NT2/D1 (cell line): ENCODE measurements around a stretch of chr7.

DNA sequence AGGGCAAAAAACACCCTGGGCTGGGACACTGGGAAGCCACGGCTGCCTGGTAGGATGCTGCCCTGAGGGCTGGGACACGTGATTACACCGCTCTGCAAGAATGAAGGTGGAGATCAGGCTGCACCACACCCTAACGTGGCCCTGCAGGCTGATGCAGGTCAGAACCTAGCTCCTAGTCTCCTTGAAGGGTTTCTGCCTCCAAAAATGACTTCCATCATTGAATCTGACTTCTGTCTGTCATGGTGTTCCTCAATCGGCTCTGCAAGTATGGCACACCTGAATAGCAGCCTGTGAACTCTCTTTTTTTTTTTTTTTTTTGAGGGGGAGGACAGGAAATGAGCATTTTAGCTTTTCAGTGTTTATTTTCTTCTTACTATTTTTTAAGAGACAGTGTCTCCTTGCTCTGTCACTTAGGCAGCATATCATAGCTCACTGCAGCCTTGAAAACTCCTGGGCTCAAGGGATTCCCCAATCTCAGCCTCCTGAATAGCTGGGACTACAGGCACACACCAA is 4.7 kb upstream of the TRAPPC14 start:
- RRBS, 2 experiments, result no CpG with 5 or more reads among the region's 5 CpGs

DNA sequence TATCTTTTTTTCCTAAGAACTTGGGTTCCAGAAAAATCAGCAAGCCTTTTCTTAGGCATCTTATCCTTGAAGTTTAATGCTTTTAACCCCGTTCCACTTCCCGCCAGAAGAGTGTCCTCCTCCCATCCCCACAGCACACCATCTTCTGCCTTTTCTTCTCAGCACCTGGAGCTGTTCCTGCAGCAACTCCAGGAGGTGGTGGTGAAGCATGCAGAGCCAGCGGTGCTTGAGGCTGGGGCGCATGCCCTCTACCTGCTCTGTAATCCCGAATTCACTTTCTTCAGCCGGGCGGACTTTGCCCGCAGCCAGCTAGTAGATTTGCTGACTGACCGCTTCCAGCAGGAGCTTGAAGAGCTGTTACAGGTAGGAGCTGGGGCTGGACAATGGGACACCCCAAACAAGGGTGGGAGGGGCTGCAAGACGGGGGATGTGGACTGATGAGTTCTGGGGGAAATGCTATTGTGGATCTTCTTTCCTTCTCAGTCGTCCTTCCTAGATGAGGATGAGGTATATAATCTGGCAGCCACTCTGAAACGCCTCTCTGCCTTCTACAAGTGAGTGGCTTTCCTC is 19.1 kb upstream of the PVRIG start:
- RRBS, 2 experiments, result no CpG with 5 or more reads among the region's 12 CpGs

DNA sequence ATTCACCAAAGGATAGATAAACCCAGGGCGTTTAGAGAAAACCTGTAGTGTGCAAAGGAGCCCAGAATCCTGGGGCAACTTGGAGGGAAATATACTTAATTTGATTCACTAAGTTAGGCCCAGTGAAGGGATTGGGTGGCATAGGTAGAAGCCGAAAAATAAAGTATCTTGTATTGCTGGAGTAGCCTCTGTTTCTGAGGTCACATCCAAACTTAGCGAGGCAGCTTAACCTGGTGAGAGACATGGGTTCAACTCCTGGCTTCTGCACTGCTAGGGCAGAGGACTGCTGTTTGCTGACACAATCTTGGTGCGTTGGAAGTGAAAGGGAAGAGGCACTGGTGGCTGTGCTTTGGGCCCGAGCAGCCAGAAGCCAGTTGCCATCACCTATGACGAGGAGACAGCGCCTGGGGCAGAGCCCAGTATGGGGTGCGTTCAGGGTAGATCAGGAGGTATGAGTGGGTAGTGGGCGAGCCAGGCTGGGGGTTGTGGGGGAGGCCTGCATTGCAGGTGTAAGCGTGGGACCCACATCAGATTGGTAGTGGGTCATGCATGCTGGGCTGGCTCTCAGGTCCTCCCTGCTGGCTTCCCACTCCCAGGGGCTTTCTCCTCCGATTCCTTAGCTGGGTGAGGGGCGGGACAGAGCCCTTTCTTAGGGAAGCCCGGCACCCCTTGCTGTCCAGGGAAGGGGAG is 629 bp upstream of the PVRIG start:
- RRBS, 2 experiments, result no CpG with 5 or more reads among the region's 13 CpGs

DNA sequence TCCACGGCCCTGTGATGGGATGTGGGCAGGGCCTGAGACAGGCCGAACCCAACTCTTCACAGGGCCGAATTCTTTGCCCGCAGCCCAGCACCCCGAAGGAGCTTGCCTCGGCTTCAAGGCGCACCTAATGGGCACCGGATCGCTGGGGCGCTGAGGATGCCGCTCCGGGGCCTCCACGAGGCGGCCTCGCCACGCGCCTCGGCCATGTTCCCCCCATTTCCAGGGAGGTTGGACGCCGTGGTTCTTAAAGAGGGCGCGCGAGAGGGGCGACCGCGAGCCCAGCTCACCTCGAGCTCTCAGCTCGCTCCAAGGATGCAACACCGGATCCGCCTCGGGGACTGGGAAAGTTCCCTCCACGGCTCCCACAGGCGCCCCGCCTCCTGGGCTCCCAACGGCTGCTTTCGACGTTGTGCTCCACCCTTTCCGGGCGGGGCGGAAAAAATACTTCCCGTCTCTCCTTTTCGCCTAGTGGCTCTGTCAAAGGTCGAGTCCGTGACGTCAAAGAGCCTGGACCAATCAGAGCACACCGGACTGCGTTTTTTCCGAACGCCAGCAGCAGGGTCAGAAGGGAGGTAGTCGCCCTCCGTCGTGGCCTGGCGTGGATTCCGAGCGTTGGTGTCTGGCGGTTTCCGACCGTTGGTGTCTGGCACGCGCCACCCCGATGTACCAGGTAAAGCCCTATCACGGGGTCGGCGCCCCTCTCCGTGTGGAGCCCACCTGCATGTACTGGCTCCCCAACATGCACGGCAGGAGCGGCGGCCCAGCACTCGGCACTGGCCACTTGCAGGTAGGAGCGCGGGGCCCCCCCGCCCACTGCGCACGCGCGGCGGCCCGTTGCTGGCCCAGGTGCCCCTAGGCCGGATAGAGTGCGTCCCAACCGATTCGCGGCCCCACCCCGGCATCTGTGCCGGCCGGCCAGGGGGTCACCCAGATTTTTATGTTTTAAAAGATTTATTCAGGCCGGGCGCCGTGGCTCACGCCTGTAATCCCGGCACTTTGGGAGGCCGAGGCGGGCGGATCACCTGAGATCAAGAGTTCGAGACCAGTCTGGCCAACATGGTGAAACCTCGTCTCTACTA is 22.0 kb upstream of the PILRB start:
- RRBS, 2 experiments, result no CpG with 5 or more reads among the region's 96 CpGs

- RRBS, 2 experiments, result no CpG with 5 or more reads among the region's 19 CpGs
These were observed 5.1 kb upstream of the PILRB start for GRCh38 chr7:100352722-100353395.

DNA sequence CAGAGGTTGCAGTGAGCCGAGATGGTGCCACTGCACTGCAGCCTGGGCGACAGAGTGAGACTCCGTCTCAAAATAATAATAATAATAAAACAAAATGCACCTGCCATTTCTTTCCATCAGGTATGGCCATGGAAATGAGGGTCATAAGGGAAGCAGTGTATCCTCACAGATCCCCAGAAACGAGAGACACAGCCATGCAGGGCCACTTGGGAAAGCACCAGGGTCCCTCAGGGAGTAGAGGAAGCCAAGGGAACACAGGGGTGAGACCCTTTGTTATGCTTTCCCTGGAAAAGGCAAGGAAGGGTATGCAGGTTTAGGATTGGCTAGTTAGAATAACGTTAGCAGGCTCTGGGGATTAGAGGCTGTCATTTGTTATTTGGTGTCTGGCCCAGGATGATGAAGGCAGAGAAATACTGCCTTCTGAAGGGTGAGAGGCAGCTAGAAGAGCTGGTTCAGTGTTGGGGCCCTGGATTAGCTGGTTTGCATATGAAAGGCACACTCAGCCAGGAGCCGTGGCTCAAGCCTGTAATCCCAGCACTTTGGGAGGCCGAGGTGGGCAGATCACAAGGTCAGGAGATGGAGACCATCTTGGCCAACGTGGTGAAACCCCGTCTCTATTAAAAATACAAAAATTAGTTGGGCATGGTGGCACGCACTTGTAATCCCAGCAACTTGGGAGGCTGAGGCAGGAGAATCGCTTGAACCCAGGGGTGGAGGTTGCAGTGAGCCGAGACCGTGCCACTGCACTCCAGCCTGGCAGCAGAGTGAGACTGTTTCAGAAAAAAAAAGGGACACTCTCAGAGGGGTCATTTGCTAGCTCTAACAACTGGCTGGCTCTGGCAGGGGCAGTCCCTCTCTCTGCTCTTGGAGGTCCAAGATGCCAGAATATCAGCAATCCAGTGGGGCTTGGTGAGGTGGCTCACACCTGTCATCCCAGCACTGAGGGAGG is 2.9 kb upstream of the PILRA start:
- RRBS, 2 experiments, result no CpG with 5 or more reads among the region's 13 CpGs

DNA sequence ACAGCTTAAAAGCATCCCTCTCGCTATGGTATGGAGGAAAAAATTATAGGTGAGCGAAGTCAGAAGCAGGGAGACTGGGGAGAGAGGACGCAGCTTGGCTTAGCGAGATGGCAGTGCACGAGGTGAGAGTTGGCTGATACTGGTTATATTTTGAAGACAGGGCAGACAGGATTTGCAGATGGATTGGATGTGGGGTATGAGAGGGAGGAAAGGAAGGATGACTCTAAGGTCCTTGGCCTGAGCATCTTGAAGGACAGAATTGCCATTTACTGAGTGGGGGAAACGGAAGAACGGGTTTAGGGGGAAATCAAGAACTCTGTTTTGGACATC is 10.6 kb downstream of the PILRA start:
- RRBS, 2 experiments, result no CpG with 5 or more reads among the region's 7 CpGs

DNA sequence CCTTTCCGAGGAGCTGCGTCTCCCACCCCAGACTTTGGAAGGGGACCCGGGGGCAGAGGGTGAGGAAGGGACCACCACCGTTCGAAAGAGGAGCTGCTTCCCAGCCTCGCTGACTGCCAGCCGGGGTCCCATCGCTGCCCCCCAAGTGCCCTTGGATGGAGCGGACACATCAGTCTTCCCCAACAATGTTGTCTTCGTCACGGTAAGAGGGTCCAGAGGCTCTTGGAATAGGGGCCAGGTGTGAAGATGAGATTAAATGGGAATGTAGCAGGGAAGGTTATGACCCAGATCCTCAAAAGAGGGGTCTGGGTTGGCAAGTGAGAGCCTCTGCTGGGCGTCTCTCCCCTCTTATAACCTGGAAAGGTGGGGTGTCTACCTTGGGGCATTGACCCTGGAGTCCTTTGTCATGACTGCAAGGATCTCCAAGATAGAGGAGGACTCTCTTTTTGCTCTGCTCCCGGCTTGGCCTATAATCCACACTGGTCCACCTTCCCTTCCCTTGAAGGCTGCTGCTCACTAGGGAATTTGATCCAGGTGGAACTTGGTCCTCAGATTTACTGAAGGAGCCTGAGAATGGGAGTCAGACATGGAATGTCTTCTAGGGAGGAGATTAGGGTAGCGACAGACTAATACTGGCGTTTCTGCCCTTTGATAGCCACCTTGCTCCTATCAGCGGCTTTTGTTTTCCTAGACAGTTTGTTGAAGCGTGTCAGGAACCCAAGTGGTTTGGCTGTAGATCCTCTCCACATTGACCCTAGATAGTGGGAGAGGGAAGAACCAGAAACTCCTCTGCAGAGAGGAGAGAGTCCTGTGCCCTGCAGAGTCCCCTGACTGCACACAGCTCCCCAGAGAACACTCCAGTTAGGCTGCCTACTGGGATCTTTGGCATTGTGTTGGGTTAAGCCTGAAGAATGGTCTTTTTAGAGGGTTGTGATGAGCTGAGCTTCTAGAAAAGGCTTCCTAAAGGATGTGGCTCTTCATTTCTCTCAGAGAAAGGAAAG is 2.2 kb downstream of the MEPCE start:
- RRBS, 2 experiments, result 87 to 93% methylated on average over 5 of the region's 17 CpGs

DNA sequence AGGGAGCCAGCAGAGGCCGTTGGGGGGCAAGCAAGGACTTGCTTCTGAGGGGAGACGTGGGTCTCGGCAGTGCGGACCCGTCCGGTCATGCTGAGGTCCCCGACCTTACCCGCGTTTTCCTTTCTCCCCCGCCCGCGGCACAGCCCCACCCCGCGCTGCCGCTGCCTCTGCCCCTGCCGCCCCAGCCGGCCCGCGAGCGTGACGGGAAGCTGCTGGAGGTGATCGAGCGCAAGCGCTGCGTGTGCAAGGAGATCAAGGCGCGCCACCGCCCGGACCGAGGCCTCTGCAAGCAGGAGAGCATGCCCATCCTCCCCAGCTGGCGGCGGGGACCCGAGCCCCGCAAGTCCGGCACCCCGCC is 9.8 kb downstream of the NYAP1 start:
- RRBS, 2 experiments, result 2 to 4% methylated on average over 19 to 23 of the region's 36 CpGs

- RRBS, 2 experiments, result 2 to 7% methylated on average over 13 of the region's 25 CpGs
These were observed 10.3 kb downstream of the NYAP1 start for GRCh38 chr7:100493861-100494536.

DNA sequence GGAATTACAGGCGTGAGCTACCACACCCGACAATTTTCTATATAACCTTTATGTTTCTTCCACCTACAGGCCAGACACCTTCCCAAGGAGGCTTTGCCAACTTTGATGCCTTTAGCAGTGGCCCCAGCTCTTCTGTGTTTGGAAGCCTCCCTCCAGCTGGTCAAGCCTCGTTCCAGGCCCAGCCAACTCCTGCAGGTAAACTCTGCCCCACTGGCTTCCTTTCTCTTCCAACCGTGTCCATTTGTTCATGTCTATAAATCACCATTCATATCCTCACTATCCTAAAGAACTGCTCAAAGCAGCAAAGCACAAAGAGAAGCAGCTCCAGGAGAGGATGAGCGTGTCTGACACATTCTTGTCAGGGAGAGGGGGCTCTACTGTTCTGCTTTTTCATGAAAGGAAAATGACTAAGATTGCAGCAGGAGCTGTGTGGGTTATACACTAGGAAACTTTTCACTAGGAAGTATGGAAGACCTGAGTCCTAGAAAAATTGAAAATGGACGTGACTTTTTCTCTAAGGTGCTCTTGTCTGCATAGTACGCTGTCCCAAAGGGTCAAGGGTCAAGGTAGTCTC is 16.6 kb downstream of the AGFG2 start:
- RRBS, 2 experiments, result no CpG with 5 or more reads among the region's 7 CpGs

DNA sequence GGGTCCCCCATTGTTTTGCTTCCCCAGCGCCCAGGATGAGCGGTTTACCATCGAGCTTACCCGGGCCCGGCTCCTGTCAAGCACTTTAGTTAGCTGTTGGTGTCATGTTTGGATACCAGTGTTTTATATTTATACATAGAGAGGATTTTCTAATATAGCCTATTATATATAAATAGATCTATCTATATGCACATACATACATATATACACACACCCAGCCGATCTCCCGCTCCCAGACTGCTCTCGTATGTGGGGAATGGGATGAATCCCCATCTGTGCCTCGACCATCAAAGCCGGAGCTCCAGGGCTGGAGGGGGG is 8.2 kb downstream of the SAP25 start:
- RRBS, 2 experiments, result no CpG with 5 or more reads among the region's 10 CpGs

GRCh38 chr7:100584552-100584972 is 1.4 kb downstream of the LRCH4 start:
- RRBS, 2 experiments, result no CpG with 5 or more reads among the region's 6 CpGs

GRCh38 chr7:100640917-100641456 is 365 bp downstream of the TFR2 start:
- RRBS, 2 experiments, result no CpG with 5 or more reads among the region's 13 CpGs

DNA sequence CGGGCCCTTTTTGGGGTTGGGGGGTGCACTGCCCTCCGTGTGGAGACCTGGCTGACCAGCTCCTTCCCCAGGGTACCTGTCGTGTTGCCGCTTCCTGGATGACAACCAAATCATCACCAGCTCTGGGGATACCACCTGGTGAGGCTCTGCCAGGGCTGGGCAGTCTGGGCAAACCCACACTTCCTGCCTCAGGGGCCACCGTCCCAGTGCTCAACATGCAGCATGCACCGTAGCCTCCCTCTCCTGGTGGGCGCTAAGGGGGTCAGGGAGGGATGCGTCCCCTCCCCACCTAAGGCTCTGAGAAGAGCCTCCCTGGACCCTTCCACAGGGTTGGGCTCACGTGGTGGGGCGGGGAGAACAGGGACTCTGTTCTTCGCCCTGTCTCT is 4.1 kb downstream of the GNB2 start:
- RRBS, 2 experiments, result no CpG with 5 or more reads among the region's 11 CpGs

GRCh38 chr7:100679242-100680009 is 5.9 kb downstream of the GNB2 start:
- RRBS, 2 experiments, result no CpG with 5 or more reads among the region's 13 CpGs

GRCh38 chr7:100802961-100803984 is 24.1 kb downstream of the EPHB4 start:
- RRBS, 2 experiments, result 87 to 88% methylated on average over 4 of the region's 23 CpGs

- RRBS, 2 experiments, result no CpG with 5 or more reads among the region's 3 CpGs
These were observed 9.4 kb upstream of the EPHB4 start for GRCh38 chr7:100836860-100837040.

GRCh38 chr7:100891111-100892102 is 1.9 kb upstream of the UFSP1 start:
- RRBS, 2 experiments, result no CpG with 5 or more reads among the region's 35 CpGs

- RRBS, 2 experiments, result no CpG with 5 or more reads among the region's 16 CpGs
These were observed 9.5 kb downstream of the TRIM56 start for GRCh38 chr7:101094664-101095354.